Occipital lobe (tissue), 2 donors: ENCODE data around the gene STAB2.

- RAMPAGE, long total RNA, result no peak
Observed at GRCh38 chr12:102757717-102758173, 159.3 kb downstream of the PAH start.

- RAMPAGE, long total RNA, result no peak
Observed at GRCh38 chr12:102920452-102920897, 3.4 kb upstream of the PAH start.

DNA sequence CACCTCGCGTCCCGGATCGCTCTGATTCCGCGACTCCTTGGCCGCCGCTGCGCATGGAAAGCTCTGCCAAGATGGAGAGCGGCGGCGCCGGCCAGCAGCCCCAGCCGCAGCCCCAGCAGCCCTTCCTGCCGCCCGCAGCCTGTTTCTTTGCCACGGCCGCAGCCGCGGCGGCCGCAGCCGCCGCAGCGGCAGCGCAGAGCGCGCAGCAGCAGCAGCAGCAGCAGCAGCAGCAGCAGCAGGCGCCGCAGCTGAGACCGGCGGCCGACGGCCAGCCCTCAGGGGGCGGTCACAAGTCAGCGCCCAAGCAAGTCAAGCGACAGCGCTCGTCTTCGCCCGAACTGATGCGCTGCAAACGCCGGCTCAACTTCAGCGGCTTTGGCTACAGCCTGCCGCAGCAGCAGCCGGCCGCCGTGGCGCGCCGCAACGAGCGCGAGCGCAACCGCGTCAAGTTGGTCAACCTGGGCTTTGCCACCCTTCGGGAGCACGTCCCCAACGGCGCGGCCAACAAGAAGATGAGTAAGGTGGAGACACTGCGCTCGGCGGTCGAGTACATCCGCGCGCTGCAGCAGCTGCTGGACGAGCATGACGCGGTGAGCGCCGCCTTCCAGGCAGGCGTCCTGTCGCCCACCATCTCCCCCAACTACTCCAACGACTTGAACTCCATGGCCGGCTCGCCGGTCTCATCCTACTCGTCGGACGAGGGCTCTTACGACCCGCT lies 877 bp downstream of the ASCL1 start:
- RAMPAGE, long total RNA, result start-site peak on the plus strand centred at position 334 of the sequence, 16 bp wide, 22 and 29 reads in 2 replicates; start-site peak on the plus strand centred at position 627 of the sequence, 119 bp wide, 137 and 39 reads in 2 replicates

- RAMPAGE, long total RNA, result no peak
Observed at GRCh38 chr12:103172508-103172793, 215.0 kb downstream of the ASCL1 start.

DNA sequence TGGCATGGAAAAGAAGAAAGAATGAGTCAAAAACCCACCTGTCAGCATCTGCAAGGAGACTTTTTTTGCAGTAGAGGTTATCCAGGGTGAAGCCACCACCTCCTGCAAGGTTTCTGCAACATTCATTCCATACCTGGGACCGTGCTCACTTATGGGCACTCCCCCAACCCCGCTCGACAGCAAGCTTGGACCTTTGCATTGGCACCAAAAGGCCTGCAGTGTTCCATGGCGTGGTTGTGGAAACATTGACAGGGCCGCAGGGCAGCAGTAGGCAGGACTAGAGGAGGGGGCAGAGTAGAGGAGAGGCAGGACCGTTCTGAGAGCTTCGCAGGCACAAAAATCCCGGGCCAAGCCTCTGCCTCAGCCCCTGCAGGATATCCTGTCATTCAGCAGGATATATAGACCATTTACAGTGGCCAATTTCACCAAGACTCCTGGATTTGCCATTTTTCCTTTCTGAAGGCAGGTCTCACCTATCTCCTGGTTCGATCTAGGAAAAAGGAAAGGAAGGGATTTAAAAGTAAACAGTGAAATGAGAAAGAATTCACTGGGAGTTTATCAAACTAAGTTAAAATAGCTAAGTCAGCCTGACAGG lies at the start of gene STAB2:
STAB2 (plus strand) TSS at position 425 of the 595 bp plus-strand sequence.
- RAMPAGE, long total RNA, result no peak

GRCh38 chr12:103929807-103930230 lies 391 bp upstream of the HSP90B1 start:
- RAMPAGE, long total RNA, result no peak

- RAMPAGE, long total RNA, result no peak
Observed at GRCh38 chr12:103942018-103942963, 12.1 kb downstream of the HSP90B1 start.

- RAMPAGE, long total RNA, result no peak
Observed at GRCh38 chr12:104276033-104276817, 27.3 kb upstream of the EID3 start.

DNA sequence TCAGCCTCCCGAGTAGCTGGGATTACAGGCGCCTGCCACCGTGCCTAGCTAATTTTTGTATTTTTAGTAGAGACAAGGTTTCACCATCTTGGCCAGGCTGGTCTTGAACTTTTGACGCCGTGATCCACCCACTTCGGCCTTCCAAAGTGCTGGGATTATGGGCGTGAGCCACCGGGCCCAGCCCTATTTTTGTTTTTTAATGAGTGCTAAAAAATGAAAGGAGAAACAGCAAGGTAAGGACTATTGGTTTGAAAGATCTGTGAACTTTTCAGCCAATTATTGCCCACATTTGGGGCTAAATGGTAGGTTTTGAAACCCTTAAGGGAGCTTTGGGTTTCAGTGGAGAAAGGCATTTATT lies 12.0 kb upstream of the EID3 start:
- RAMPAGE, long total RNA, result no peak

- RAMPAGE, long total RNA, result no peak
Observed at GRCh38 chr12:104673401-104674038, 216.8 kb downstream of the CHST11 start.

GRCh38 chr12:104720013-104721093 lies 237.7 kb downstream of the SLC41A2 start:
- RAMPAGE, long total RNA, result no peak

GRCh38 chr12:104882901-104883386 lies 75.1 kb downstream of the SLC41A2 start:
- RAMPAGE, long total RNA, result no peak

DNA sequence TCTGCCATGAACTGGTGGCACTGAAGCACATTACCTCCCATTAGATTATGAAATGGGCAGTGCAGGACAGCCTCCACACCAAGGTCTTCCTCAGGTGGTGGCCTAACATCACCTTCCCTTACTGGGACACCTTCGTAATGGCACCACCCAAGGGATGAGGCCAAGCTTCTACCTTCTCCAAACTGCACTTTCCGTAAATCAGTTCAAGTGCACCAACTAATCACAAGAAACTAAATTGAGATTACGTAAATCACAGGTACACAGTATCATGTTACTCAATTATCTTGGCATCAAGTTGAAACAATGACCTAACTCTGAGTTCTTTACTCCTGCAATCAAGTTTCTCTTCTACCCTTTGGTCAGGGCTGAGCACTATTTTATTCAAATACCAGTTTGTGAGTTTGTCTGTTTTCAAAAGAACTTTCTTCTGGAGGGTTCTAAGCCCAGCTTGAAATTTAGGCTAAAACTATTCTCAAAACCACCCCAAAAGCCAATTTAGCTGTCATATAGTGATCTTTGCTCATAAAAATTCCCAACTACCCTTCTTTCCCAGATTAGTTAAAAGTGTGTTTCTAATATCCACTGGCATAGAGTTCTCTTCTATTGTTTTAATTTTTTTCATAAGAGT lies 13.7 kb downstream of the SLC41A2 start:
- RAMPAGE, long total RNA, result no peak

GRCh38 chr12:105203365-105204131 lies 32.4 kb downstream of the APPL2 start:
- RAMPAGE, long total RNA, result no peak

DNA sequence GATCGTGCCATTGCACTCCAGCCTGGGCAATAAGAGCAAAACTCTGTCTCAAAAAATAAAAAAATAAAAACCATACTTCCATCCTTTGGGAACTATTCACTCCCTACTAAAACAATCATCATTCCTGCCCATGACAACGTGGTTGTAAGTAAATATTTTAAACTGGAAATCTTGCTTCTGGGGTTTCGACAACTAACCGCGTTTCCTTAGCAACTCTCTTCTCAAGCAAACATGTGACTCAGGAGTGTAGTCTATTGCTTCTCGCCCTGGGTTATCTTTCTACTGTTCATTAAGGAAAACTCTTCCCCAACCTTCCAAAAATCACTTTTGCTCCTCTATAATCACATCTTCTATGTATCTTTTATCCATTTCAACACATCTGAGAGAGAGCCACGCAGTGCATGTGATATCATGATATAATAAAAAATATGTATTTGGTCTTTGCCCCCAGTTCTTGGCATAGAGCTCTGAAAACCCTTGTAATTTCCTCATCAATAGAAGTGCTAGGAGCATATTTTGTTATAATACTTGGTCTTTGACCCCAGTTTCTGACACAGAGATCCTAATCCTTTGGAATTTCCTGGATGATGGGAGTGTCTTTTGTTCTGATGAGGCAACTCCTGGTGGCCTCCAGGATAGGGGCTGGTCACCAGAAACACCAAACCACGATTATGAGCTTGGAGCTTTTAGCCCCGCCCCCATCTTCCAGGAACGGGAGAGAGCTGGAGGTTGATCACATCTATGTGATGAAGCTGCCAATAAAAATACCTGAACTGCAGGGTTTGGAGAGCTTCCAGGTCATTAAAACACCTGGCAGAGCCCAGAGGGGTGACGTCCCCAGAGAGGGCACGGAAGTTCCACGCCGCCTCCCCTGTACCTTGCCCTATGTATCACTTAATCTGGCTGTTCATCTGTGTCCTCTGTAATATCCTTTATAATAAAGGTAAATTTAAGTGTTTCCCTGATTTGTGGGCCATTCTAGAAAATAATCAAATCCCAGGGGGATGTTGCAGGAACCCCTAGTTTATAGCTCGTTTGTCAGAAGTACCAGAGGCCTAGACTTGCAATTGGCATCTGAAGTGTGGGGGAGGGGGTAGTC lies 21.5 kb downstream of the APPL2 start:
- RAMPAGE, long total RNA, result no peak

GRCh38 chr12:105321839-105322662 lies 8.4 kb upstream of the C12orf75 start:
- RAMPAGE, long total RNA, result no peak

GRCh38 chr12:105331309-105331744 lies 836 bp downstream of the C12orf75 start:
- RAMPAGE, long total RNA, result no peak

GRCh38 chr12:105353224-105353758 lies 22.8 kb downstream of the C12orf75 start:
- RAMPAGE, long total RNA, result no peak

- RAMPAGE, long total RNA, result no peak
Observed at GRCh38 chr12:105561853-105563162, 231.8 kb downstream of the C12orf75 start.

GRCh38 chr12:106301633-106302382 lies 725 bp upstream of the TCP11L2 start:
- RAMPAGE, long total RNA, result no peak